Cardiac septum (tissue), 1 donor: ENCODE measurements around a stretch of chr20.

- PRO-cap: no peak
Observed at GRCh38 chr20:41688164-41688725, 70.1 kb upstream of the CHD6 start.

- PRO-cap: bidirectional peak, plus-strand start at chr20:43458348, minus-strand start at chr20:43458284
Observed at GRCh38 chr20:43458180-43458542, 465 bp downstream of the SRSF6 start.

DNA sequence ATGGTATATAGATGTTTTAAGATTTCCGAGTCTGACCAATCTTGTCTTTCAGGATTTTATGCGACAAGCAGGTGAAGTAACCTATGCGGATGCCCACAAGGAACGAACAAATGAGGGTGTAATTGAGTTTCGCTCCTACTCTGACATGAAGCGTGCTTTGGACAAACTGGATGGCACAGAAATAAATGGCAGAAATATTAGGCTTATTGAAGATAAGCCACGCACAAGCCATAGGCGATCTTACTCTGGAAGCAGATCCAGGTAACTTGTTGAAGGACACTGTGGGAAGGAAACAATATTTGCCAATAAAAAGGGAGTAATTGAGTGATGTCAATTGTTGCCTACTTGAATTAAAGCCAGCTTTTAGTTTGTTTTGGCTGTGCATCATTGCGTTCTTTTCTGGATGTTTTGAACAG is 2.3 kb downstream of the SRSF6 start:
- PRO-cap: no peak

DNA sequence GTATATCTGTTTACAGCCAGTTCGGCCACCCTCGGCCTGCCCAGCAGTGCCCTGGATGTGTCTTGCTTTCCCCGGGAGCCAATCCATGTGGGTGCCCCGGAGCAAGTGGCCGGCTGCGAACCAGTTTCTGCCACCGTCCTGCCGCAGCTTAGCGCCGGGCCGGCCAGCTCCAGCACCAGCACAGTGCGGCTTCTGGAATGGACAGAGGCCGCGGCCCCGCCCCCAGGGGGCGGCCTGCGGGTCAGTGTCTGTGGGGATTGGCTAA is 6.3 kb downstream of the L3MBTL1 start:
- PRO-cap: unidirectional peak, minus-strand start at position 150 of the sequence

DNA sequence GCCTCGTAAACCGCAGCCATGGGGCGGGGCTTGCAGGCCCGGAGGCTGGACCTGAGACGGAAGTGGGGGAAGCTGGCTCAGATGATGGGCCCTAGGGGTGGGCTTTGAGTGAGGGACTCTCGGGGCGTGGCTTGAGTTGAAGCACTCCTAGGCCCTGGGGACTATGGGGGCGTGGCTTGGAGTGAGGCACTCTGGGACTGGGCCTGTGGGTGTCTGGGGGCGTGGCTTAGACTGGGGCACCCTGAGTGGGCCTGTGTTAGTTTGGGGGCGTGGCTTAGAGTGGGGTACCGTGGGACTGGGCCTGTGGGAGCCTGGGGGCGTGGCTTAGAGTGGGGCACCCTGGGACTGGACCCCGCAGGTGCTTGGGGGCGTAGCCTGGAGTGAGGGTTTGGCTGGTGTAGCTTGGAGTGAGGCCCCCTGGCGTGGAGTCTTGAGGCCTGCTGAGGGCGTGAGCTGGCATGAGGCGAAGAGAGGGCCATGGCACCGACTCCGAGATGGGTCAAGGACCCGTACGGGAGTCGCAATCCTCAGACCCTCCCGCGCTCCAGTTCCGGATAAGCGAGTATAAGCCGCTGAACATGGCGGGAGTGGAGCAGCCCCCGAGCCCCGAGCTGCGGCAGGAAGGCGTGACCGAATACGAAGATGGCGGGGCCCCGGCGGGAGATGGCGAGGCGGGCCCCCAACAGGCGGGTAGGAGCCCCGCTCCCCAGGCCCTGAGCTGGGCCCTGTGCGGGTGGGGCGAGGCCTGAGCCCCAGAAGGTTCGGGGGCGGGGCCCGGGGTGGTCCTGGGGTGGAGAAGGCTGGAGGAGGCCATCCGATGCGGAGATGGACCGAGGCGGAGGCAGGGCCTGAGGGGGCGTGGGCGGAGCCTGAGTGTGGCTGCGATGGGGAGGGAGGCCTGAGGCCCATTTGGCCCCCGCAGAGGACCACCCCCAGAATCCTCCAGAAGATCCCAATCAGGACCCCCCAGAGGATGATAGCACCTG is 6.9 kb downstream of the L3MBTL1 start:
- PRO-cap: no peak

GRCh38 chr20:43515073-43515505 is 7.6 kb downstream of the L3MBTL1 start:
- PRO-cap: no peak

DNA sequence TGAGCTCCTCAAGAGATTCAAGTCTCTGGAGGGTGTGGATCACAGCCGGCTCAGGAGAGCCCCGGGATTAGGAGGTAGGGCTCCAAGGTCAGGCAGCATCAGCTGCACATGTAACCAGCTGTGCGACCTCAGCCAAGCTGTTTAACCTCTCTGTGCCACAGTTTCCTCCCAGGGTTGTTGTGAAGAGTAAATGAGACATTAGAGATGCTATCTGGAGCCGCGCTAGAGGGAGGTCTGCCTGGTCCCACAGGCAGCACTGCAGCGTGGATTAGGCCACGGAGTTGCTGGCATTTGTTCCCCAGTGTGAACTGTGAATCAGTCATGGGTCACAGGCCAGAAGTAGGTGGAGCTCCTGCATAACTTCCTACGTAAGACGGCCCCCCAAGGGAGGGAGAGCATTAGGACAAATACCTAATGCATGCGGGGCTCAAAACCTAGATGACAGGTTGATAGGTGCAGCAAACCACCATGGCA is 105.3 kb downstream of the TOX2 start:
- PRO-cap: no peak

- PRO-cap: no peak
Observed at GRCh38 chr20:44075214-44075556, 111.8 kb downstream of the JPH2 start.

- PRO-cap: unidirectional peak, plus-strand start at chr20:44179015
Observed at GRCh38 chr20:44178636-44179183, 8.3 kb downstream of the JPH2 start.

DNA sequence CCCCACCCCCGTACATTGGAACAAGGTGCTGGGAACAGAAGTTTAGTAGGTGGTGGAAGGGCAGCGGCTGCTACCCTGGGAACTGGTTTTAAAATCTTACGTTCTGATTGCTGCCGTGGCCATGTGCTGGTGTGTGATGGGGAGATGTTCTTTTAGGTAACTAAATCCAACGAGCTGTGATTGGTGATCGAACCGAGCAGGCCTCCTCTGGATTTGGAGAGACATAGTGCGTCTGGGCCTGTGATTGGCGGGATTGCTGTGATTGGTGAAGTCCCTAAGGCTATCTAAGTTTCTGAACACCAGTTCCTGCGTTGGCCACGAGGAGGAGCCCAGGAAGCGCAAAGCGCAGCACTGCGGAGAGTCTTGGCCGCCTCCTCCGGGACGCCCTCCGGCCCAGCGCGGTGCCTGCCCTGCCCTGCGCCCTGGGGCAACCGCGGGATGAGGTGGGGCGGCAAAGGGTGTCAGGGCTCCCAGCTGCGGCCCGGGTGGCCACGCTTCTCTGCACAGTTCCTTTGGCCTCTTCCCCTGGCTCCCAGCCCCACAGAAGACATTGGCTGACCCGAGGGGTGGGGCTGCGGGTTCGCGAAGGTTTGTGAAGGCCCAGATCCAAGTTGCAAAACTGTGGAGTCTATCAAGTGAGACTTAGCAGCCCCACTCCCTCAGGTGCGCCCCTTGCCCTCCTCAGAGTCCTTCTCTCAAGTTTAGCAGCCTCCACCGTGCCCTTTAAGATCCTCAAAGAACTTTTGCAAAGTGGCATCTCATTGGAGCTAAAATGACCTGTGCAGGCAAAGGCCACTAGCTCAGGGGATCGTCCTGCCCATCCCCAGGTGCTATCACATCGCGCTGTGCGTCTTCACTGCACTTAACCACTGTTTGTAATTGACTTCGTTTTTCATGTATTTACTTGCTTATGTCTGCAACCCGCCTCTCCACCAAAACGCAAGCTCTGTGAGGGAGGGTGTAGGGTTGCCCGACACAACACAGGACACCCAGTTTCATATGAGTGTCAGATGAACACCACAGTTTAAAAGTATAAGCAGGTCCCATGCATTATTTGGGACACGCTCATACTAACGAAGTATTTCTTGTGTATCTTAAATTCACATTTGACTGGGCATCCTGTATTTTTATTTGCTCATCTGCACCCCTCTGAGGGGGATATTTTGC is 33.3 kb downstream of the HNF4A start:
- PRO-cap: no peak

GRCh38 chr20:44393572-44393755 is 38.0 kb downstream of the HNF4A start:
- PRO-cap: no peak

DNA sequence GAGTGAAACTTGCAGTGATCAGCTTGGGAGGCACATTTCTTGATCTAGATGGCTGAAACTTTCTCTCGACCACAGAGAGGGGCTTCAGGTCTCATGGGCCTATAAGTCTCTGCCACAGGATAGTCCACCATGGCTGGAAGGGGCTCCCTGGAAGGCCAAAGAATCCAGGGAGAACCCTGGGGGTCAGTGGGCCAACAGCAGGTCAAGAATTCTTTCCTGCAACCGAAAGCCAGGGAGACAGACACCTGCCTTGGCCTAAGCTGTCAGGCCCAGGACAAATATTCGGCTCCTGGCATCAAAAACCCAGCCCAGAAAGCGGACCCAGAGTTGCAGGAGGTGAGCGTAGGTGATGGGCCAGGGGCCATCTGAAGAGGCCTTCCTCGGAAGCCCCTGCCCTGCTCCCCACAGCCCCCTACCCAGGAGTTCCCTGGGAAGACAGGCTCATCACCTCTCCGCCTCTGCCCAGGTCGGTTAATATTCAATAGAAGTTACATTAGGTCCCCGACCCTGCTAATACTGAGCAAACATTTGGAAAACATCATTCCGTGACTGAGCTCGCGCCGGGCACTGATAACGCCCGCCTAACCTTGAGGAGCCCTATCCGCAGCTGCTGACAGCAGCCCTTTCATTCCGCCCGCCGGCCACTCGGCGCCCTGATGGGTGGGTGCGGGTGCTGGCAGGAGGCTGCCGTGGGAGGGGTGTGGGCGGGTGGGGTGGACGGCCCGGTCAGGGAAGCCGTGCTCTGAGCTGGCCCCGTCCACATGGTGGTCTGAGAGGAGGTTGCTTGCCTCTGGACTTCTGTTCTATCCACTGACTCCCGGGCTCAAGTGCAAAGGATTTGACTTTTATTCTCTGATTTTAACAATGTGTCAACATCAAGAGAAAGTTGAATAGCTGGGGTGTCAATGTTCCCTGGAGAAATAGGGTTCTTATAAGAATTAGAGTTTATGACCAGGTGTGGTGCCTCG is 55.6 kb downstream of the HNF4A start:
- PRO-cap: no peak

DNA sequence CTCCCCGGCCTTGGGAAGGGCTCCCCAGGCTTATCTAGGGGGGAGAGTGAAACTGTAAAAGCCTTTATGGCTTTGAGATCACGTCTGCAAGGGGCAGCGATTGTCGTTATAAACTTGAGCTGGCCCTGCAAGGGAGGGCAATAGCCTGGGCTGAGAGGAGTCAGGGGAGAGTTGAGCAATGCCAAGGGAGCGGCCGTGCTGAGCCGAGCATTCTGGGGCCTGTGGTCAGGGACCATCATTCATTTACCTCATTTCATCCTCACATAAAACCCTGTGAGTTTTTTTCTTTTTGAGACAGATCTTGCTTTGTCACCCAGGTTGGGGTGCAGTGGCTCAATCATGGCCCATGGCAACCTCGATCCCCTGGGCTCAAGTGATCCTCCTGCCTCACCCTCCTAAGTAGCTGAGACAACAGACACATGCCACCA is 32.9 kb upstream of the TTPAL start:
- PRO-cap: no peak

DNA sequence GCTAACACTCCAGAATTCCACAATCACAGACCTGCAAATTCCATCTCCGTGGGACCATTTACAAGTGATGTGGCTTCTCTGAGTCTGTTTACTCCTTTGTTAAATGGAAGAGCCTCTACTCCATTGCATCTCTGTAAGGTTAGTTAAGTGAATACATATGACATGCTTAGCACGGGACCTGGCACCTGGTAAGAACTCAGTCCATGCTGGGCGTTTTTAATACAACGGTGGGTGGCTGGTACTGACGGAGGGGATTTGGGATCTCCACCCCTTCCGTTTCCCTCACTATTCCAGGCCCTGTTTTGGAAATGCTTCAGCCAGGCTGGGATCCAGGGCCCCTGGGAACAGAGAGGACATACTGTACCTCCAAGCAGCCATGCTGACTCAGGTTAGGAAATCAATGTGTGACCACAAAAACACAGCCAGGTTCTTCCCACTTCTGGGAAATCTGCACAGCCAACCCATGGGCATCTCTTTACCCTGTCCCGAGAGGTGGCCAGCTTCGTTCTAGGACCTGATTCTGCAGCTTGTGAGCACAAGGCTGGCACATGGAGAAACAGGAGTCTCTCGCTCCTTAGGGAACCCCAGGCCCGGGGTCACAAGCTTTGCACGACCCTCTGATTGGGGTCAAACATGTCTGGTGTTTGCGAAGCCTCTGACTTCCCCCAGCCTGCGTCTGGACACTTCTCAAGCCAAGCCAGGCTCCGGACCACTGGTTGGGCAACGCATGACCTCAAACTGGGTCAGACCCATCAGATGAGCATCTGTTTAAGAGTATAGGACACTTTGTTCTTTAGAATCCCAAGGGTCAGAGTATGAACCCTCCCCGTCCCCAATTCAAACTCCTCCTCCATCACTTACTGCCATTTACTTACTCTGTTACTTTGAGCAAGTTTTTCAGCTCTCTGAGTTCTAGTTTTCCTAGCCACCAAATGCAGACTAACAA is 8.3 kb upstream of the TTPAL start:
- PRO-cap: no peak

DNA sequence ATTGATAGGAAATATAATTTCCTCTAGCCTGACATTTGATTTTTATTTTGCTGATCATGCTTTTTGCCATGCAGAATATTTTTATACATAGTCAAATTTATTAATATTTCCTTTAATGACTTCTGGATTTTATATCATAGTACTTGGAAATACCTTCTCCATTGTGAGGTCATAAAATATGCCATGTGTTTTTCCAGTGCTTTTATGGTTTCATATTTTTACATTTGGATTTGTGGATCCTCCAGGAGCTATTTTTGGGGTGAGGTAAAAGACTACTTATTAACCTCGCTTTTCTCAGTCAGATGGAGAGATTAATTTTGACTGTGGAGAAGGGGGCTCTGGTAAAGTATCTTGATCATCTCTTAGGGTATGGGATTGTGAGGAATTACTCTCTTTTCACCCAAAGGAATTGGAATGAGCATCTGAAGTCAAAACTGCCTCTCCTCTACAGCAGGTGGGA is 18.5 kb upstream of the PKIG start:
- PRO-cap: no peak

DNA sequence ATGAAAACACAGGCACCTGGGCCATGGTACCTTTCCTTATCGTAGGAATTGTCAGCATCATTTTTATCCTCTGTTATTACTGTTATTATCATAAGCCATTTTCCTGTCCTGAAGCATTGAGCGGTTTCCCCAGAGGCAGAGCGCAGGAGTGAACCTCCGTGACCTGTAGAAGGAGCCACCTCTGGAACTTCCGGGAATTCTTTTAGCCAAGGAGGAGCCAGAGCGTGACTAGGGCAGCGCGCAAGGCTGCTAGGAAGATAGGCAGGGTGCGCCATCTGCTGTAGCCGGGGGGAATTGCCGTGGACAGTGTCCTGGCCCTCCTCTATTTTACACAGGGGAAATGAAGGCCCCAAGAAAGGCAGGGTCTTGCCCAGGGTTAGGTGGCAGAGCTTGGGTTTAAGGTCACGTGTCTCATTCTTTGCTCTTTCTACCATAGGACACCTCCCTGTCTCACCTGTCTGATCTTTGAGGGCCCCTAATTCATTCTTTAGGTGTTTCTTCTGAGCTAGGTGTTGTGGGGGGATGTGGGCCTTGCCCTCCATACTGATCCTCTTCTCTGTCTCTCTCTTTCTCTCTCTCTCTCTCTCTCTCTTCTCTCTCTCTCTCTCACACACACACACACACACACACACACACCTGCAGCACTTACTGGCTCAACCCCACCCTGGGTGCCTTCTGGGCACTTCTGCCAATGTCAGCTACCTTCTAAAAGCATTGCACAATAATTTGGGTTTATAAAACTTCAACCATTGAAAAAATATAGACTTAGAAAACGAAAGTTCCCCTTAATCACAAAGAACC is 27.7 kb downstream of the PKIG start:
- PRO-cap: bidirectional peak, plus-strand start at position 173 of the sequence, minus-strand start at position 150 of the sequence

- PRO-cap: no peak
Observed at GRCh38 chr20:44621063-44621566, 30.4 kb downstream of the ADA start.

DNA sequence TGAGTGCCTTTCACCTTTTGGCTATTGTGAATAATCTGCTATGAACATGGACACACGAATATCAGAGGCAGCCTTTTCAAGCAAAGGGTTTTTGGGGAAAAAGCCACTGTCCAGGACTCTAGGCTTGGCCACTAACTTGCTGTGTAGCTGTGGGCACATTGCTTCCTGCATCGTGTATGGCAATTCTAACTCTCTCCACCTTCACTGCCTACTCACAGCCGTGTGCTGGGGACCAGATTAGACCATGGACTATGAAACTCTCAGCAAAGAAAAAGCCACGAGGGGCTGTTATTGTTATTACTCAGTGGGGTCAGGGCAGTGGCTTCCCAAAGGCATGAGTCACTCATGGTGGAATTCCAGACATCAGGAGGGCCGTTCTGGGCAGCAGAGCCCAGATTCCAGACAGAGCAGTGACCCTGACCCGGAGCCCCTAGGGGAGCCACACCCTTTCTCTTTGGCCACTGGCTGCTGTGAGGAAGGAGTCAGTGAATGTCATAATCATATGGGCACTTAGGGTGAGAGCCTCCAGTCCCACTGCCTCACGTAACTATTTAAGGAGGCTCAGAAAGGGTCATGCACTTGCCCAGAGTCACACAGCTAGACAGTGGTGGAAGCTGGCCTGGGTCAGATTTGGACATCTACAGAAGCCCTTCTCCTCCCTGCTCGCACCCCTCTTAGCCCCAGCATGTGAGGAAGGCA is 22.2 kb upstream of the CCN5 start:
- PRO-cap: bidirectional peak, plus-strand start at position 578 of the sequence, minus-strand start at position 253 of the sequence

- PRO-cap: no peak
Observed at GRCh38 chr20:45081143-45081921, 19.6 kb downstream of the KCNS1 start.

DNA sequence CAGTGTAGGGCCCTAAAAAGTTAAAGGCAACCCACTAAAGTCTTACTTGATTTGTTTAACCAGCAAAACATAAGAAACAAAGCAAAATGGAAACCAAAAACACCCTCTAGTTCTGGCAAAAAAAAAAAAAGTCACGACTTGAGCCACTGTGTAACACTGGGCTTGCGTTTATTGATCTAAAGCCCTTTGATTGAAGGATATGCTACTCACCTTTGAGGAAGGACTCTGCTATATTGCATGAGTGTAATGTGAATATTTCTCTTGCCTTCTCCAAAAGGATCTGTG is 12.1 kb downstream of the KCNS1 start:
- PRO-cap: no peak